Fallopian tube (tissue), 1 donor: Measurements from ENCODE around the genes GPR132 and TEDC1.

GRCh38 chr14:104937658-104938852 lies 13.4 kb downstream of the PLD4 start:
- PRO-cap, result no peak

- PRO-cap, result bidirectional peak, plus-strand start at chr14:104967924, minus-strand start at chr14:104967724; unidirectional peak, minus-strand start at chr14:104968007
Measured at GRCh38 chr14:104967355-104968141, 10.6 kb downstream of the AHNAK2 start.

GRCh38 chr14:104985918-104986933 lies 638 bp downstream of the CLBA1 start:
- PRO-cap, result bidirectional peak, plus-strand start at chr14:104986308, minus-strand start at chr14:104986169

DNA sequence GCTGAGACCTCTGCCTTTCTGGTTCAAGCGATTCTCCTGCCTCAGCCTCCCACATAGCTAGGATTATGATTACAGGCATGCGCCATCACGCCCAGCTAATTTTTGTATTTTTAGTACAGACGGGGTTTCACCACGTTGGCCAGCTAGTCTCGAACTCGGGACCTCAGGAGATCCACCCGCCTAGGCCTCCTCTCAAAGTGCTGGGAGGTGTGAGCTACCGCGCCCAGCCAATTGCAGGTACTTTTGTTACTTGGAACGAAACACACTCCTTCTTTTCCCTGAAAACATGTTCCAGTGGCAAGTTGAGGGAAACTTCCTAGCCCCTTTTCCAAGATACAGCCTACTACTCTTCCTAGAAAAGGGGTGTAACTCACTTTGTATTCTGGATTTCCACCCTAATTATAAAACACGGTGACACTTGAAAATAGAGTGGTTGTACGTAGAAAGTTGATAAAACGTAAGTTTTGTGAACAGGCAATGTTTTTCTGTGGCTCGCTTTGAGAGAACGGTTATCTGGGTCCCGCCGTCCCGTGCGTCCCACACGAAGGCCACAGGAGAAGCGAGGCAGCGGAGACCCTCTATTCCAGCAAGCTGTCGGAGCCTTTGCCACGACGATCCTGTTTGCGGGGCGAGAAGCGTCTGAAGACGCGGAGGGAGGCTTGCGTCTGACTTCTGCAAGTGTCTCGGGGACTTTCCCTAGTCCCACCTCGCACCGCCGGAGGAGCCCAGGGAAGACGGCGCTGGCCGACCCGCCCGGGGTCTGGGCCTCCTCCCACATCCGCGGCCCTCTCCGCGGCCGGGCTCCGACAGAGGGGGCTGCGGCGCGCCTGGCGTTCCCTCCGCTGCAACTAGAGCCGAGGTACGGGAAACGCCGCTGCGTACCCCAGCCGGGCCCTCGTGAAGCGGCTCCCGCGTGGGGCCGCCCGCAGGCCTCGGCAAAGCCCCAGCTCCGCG lies 824 bp downstream of the CDCA4 start:
- PRO-cap, result no peak

DNA sequence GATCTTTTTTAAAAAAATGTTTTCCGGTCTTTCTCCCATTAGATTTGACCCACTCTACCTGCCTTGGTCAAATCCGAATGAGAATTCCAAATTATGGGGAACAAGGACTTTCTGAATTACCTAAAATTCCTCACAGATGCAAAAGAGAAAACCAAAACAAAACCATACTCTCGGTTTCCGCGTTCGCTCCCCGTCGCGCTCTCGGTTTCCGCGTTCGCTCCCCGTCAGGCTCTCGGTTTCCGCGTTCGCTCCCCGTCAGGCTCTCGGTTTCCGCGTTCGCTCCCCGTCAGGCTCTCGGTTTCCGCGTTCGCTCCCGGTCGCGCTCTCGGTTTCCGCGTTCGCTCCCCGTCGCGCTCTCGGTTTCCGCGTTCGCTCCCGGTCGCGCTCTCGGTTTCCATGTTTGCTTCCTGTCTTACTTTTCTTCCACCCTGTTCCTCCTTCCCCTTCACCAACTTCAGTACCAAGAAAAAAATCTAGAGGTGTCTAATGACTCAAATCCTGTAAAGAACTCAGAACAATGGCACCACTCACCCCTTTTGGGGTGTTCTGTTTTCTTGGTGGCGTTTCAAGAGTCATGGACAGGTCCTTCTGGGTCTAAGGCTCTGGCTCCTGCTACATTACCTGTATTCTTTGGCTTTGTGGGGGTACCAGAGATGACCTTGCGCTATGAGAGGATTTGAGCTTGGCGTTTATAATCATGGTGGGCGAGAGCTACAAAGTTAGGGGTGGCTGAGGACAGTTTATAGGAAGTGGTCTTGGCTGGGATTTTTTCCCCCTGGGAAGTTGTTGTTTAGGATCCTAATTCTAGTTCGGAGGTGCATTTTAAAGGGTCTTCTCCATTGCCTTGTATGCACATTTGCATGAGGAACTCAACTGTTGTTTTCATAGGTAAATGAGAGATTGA lies 12.7 kb upstream of the CDCA4 start:
- PRO-cap, result bidirectional peak, plus-strand start at position 289 of the sequence, minus-strand start at position 243 of the sequence; unidirectional peak, minus-strand start at position 336 of the sequence

DNA sequence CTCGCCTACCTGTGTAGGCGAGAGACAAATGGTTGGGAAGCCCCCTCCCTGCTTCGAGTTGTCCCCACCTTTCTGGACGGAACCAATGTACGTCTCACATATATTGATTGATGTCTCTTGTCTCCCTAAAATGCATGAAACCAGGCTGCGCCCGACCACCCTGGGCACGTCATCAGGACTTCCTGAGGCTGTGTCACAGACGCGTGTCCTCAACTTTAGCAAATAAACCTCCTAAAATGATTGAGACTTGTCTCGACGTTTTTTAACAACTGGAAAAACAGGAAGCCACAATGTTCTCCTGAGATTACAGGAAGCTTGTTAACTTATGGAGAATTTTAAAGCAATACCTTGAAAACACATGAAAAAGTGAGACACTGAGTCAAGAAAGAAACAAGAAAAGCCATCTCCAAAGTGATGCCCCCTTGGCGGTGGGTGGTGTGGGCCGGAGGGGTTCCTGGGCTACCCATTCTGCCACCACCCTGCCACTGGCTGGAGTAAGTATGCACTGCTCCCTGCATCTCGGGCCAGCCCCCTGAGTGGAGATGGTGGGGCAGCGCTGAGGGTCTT lies 5.6 kb downstream of the GPR132 start:
- PRO-cap, result no peak

DNA sequence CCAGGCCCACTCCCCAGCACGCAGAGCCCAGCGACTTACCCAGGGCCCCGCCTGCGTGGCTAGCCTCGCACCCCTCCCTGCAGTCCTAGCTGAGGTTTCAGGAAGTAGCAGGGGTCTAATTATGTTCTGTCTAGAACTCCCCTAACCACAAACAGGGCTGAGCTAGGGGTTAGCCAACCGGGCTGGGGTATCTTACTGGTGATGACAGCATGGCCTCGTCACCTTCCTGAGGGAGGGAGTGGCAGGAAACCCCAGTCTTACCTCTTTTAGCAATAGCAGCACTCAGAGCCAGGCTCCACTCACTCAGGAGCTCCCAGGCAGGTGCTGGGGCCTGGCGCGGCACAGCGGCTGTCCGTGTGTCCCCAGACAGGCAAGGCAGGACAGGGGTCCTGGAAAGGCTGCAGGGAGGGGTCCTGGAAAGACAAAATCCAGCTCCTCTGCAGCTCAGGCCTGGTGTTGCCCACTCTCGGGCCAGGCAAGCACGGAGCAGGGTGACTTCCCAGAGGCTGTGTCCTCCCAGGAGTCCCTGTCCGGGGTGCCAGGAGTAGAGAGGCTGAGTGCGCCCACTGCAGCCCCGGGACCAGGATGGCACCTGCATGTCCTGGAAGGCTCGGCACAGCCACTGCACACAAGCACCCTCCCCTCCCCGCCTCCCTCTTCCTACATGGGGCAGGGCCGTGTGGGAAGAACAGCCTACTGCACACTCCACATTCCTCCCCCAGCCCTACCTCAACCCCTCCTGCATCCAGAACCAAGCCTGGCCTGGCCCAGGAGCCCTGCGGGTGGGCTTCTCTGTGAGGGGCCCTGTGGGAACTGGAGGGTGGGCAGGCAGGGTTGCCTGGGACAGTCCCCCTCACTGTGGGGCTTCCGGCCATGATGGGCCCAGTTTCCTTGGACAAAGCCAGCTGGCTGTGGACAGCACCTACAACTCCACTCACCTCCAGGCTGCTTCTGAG lies at the start of gene GPR132:
Gene GPR132 (minus strand): TSS at position 91 of the 956 bp plus-strand sequence.
- PRO-cap, result bidirectional peak, plus-strand start at position 270 of the sequence, minus-strand start at position 91 of the sequence

DNA sequence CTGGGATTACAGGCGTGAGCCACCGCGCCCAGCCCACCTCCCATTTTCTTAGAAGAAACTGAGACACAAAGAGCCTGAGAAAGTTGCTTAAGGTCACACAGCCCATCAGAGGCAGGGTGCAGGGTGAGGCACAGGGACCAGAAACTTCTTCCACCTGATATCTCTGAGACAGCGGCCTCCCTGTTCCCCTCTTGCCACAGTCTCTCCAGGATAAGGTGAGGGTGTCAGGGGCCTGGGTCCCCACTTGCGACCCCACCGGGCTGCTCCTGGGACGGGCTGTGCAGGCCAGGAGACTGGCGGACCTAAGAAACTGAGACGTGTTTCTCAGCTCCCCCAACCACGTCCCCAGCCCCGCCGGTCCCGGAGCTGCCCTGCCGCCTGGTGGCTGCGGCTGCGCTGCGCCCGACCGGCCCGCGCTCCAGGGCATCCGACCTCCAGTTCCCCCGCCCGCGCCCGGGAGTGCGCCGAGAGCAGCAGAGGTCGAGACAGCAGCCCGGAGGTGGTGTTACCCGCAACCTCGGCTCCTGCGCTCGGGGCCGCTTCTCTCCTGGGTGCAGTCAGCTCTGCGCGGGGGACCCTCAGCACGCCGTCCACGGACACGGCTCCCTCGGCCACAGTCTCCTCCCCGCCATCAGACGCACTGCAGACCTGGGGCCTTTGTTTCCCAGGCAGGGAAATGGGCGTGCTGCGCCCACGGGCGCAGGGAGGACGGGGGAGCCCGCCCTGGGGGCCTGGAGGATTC lies 21.5 kb upstream of the GPR132 start:
- PRO-cap, result bidirectional peak, plus-strand start at position 446 of the sequence, minus-strand start at position 304 of the sequence

DNA sequence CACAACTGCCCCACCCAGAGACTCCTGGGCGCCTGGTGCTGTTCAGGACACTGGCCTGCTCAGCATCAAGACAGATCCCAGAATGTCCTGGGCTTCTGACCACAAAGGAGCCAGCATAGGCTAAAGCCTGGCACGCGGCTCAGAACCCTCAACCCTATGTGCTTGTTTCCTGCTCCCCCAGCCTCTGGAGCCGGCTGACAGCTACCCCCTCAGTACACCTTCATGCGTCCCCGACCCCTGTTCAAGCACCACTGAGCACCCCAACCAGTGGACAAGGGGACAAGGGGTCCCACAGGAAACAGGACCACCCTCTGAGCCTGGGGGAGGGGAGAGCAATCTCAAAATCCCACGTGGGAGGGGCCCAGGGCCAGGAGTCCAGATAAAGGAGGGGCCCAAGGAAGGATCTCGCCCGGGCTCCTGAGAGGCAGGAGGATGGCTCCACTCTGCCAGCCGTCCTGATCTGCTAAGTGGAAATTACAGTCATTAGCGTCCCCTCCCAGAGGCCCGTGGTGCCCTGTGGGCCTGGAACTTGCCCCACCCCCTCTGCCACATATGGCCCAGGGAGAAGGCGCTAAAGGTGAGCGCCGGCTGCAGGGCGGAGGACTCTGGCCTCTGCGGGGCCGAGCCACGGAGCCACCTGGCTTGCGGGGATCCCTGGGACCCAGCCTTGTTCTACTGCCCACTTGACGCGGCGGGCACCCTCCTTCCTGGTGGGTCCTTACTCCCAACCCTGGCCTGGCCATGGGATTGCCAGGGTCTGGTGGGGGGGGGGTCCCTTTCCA lies 27.2 kb upstream of the GPR132 start:
- PRO-cap, result bidirectional peak, plus-strand start at position 551 of the sequence, minus-strand start at position 469 of the sequence

DNA sequence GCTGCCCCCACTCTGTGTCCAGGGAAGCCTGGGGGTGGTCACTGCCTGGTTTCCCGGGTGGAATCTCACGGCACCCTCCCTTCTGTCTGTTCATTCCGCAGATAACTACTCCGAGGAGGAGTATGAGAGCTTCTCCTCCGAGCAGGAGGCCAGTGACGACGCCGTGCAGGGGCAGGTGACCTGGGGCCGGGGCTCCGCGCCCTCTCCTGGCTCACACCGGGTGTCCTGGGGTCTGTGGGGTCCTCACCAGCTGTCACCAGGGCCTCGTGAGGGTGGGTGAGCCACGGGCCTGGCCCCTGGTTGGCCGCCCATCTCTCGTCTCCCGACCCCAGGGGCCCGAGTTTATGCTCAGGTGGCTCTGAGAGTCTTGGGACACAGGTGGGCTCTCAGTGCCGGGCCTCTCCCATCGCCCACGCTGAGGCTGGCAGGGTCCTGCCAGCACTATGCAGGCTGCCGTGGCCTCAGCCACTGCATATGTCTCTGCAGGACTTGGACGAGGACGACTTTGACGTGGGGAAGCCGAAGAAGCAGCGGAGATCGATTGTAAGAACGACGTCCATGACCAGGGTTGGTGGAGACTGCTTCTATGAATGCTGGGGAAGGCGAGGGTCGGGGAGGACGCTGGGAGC lies 30.3 kb upstream of the TEX22 start:
- PRO-cap, result no peak

DNA sequence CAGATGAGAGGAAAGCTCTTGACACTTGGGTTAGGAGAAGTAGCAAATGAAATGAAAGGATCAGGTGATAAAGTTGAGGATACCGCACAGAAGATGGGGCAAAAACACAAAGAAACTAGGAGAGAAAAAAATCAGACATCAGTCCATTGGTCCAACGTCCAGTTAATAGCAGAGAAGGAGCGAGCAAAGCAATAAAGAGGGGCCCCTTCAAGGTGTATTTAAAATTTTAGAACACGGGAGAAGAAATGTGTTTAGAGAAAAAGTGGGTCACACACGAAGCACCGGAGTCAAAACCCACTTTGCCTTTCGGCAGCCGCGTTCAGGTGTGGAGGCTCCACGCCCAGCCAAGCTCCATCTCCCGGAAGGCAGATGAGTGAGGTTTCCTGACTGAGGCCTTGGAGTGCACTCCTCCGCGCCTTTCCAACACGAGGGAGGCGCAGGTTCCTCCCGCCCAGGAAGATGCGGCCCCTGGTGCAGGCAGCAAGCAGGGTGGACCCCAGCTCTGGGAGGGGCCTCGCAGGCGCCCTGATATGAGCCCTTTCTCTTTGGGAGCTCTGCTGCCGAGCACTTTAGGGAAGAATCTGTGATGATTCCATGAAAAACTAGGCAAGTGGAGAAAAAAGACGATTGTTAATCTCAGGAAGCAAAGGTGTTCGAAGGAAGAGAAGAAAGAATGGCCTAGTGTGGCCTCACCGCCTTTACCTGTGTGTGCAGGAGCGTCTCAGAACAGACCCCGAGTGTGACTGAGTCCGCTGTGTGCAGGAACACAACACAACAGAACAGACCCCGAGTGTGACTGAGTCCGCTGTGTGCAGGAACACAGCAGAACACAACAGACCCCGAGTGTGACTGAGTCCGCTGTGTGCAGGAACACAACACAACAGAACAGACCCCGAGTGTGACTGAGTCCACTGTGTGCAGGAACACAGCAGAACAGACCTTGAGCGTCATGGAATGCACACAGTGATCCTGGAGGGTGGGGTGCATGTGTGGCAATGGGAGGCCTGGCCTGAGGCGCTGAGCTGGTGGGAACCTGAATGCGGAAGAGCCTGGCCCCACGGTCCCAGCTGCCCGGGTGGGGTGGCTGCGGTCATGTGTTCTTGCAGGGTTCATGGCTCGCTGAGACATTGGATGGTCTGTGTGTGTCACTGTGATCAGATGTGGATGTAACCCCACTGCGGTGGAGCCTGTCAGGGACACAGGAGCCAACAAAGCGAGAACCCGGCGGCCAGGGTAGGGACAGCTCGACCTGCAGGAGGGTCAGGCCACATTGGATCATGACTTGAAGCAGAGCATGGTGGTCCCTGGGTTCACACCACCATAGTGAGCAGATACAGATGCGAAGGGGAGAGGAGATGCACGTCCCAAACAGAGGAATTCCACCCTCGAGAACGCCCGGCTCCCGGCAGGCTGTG lies 22.8 kb downstream of the MTA1 start:
- PRO-cap, result unidirectional peak, plus-strand start at position 1,034 of the sequence

DNA sequence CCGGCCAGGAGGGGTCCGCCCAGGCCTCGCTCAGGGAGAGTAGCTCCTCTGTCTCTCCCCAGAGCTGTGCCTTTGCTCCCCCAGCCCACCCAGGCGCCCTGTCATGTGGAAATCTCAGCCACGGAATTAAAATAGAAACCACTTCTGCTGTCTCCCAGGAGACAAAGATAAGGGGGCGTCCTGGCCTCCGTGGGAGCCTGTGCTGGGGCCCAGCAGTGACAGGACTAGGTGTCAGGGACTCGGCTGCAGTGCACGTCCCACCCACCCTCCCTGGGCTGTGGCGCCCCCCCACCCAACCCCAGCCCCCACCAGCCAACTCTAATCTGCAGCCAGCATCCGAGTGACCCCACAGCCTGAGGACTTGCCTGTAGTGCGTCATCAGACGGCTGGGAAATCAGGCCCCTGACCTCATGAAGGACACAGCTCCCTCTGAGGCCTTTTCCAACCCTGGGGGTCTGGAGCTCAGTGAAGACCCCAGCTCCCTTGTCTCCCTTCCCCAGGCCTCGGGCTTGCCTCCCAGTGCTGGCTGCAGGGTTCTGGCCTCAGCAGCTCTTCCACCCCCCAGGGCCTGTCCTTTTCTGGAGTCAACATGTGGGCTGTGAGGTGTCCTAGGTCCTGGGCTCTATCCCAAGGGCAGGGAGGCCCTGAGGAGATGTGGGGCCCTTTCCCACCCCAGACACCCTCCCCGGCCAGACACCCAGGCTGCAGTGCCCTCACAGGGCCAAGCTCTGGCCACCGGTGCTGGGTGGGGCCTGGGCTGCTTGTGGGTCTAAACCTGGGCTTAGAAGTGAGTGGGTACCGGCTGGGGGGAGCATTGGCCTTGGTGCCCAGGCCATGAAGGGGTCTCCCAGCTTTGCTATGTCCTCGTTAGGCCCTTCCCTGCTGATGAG lies 3.0 kb upstream of the CRIP2 start:
- PRO-cap, result unidirectional peak, plus-strand start at position 221 of the sequence

DNA sequence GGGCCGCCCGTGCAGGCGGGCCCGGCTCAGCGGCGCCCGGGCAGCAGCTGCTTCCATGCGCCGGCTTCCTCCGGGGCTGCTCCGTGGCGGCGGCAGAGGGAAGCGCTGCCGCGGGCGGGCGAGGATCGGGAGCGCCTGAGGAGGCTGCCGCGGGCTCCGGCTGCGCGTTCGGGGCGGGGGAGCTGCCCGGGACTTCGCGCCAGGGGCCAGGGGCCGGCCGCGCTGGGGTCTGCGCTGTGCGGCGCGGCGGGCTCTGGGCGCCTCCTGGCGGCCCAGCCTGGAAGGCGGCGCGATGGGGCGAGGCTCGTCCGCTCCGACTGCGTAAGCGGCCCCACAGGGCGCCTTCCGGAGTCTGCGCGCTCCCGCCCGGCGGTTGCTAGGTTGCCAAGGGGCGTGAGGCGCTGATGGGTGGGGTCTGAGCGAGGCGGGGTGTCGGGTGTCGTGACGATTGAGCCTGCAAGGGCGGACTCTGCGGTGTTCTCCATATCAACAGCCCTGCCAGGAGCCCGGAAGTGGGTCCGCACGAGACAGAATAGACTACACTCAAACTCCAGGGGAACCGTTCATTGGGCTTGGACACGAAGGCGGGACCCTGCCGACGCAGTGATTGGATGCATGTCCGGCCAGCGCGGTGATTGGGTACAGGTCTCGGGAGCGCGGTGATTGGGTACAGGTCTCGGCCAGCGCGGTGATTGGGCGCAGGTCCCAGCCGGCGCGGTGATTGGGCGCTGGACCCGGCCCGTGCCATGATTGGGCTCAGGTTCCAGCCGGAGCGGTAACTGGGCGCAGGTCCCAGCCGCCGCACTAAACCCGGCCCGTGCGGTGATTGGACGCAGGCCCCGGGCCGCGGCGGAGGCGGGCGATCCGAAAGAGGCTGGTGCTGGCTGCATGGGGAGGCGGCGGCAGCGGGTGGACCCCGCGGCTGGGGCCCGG lies at the start of gene TEDC1:
Gene TEDC1 (plus strand): TSS at position 759 of the 933 bp plus-strand sequence.
- PRO-cap, result bidirectional peak, plus-strand start at position 446 of the sequence, minus-strand start at position 347 of the sequence; bidirectional peak, plus-strand start at position 759 of the sequence, minus-strand start at position 514 of the sequence

GRCh38 chr14:105491421-105491859 lies 394 bp downstream of the TEDC1 start:
- PRO-cap, result unidirectional peak, minus-strand start at chr14:105491656

DNA sequence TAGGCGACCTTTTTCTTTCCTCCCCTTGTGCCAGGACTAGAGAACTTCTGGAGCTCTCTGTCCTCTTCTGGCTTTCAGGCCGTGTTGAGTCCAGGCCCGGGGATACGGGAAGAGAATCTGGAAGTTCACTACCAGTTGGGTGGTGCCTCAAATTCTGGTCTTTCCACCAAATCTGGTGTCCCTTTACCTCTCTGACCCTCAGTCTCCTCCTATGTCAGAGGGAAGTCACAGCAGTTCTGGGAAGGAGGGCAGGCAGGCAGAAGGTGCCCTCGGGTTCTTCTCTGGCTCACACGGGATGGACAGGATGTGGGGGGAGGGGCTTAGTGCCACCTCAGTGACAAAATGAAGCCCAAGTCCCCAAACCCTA lies 719 bp upstream of the TMEM121 start:
- PRO-cap, result no peak

DNA sequence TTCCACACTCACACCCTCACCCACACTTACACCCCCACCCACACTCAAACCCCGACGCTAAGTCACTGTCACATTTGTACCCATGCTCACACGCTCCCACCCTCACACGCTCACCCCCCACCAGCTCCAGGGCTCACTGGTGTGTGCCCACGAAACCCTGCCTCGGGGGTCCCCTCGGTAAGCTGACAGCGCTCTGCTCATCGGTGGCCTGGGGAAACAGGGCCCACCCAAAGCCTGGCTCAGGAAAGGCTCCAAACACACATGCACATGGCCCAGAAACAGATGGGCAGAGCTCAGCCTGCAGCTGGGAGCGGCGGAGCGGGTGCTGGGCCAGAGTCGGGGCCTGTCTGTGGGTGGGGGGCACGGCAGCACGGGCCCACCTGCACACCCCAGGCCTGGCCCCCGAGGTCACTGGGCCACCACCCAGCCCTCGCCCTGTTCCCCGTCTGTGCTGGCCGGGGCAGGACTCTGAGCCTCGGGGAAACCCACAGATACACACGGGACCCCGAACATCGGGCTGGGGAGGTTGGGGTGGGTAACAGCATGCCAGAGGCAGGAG lies 164.9 kb downstream of the TMEM121 start:
- PRO-cap, result no peak

DNA sequence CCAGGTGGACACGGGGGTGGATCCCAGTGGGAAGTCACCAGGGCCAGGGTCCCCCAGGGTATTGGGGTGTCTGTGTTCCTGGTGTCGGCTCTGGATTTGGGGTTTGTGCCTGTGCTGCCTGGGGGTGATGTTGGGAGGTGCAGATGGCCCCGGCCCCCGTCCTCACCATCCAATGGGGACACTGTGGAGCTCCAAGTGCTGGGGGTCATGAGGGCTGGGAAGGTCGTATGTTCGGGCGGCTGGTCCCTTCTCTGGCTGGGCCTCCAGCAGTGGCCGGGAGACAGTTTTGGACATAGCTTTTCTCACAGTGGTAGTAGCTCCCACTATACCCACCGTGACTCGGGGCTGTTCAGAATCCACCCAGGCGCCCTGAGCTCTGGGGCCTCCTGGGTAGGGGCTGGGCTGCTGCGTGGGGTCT lies 354.4 kb downstream of the TMEM121 start:
- PRO-cap, result unidirectional peak, minus-strand start at position 162 of the sequence

GRCh38 chr14:105917768-105918551 lies 391.6 kb downstream of the TMEM121 start:
- PRO-cap, result no peak

GRCh38 chr14:105940071-105940651 lies 413.8 kb downstream of the TMEM121 start:
- PRO-cap, result no peak

- PRO-cap, result no peak
Measured at GRCh38 chr14:106108368-106108590, 581.9 kb downstream of the TMEM121 start.